ENCODE measurements around a stretch of chr2.

DNA sequence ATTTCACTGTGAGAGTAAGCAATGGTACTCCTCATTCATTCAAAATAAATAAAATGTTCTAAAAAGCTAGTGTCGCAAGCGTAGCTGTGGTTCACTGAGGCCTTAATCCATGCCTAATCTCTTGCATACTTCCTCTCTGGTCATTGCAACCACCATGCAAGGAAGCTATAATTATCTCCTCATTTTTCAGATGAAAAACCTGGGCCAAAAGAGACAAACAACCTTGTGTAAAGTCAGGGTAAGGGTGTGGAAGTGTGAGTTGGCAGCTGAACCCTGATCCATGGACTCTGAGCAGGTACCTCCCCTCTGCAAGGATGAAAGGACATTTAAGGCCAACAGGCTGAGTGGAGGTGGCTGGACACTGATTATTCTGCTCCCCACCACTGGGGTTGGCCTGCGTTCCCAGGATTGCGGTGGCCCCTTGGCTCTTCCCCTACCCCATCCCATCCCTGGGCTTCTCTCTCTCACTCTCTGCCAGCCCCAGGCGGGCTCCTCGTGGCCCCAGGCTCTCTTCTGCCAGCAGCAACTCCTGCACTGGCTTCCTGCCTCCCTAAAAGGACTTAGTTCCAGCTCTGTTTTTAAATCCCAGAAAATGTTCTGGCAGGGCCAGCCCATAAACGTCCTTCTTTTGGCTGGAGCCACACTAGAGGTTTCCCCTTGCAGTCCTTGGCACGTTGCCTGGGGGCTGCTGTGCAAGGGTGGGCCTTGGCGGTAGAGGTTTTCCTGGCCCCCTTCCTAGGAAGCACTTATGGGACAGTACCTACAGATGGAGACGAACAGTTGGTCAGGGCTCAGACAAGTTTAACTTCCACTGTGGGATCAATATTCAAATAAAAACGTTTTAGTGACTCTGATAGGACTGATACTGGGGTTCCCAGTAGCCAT is 72.1 kb upstream of the AFF3 start:
- PRO-cap: no peak

DNA sequence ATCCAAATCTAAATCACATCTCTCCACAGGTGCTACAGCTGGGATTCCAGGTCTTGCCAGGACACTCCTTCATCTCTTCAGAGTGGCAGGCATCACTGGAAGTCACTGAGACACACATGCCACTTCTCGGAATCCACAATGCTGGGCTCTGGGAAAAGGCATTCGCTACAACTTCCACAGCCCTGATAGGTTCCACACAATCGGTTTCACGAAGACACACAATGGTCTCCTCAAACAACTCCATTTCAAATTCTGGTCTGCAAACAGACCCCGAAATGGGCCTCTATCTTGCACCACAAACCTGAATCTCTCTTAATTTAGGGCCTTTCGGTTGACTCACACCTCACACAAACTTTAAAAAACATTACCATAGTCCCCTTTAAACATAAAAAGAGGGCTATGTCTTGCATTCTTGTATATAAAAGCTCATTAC is 44.4 kb downstream of the LONRF2 start:
- PRO-cap: no peak

DNA sequence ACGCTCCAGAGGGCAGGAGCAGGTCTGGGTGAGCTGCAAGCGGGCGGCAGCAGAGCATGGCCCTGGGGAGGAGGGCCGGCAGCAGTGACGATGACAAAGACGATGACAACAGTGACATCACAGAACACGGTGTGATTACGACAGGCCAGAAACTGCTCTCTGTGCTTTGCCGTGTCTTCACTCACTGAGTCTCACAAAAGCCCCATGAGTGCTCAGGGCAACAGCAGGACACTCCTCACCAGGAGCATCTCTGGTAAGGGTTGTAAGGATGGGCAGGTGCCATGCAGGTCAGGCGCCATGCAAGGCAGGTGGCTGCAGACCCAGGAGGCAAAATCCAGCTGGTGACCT is 23.2 kb downstream of the CHST10 start:
- PRO-cap: unidirectional peak, plus-strand start at position 212 of the sequence

DNA sequence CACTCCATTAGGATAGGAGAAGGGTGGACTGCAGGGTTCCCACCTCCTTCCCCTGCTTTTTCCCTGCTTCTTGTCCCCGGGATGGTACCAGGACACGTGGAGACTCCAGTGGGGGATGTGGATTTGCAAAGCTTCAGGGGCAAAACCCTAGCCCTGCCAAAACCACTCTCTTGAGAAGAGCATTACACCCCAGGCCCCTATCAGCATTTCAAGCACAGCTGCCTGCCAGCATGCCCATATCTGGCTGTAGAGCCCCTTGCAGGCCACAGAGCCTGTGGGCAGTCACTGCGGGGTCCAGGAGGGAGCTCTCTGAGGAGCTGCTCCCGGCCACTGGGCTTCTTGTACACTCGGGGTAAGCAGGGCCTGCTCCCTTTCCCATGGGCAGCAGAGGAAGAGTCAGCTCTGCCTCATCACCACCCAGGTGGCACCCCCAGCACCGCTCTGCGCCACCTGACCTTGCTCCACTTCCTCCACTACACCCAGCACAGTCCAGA is 7.5 kb downstream of the CHST10 start:
- PRO-cap: no peak

- PRO-cap: bidirectional peak, plus-strand start at chr2:100580966, minus-strand start at chr2:100580824; bidirectional peak, plus-strand start at chr2:100581137, minus-strand start at chr2:100581012
These were observed 18.0 kb downstream of the PDCL3 start for GRCh38 chr2:100580467-100581484.

- PRO-cap: no peak
These were observed 5.4 kb upstream of the NPAS2 start for GRCh38 chr2:100814372-100815020.

DNA sequence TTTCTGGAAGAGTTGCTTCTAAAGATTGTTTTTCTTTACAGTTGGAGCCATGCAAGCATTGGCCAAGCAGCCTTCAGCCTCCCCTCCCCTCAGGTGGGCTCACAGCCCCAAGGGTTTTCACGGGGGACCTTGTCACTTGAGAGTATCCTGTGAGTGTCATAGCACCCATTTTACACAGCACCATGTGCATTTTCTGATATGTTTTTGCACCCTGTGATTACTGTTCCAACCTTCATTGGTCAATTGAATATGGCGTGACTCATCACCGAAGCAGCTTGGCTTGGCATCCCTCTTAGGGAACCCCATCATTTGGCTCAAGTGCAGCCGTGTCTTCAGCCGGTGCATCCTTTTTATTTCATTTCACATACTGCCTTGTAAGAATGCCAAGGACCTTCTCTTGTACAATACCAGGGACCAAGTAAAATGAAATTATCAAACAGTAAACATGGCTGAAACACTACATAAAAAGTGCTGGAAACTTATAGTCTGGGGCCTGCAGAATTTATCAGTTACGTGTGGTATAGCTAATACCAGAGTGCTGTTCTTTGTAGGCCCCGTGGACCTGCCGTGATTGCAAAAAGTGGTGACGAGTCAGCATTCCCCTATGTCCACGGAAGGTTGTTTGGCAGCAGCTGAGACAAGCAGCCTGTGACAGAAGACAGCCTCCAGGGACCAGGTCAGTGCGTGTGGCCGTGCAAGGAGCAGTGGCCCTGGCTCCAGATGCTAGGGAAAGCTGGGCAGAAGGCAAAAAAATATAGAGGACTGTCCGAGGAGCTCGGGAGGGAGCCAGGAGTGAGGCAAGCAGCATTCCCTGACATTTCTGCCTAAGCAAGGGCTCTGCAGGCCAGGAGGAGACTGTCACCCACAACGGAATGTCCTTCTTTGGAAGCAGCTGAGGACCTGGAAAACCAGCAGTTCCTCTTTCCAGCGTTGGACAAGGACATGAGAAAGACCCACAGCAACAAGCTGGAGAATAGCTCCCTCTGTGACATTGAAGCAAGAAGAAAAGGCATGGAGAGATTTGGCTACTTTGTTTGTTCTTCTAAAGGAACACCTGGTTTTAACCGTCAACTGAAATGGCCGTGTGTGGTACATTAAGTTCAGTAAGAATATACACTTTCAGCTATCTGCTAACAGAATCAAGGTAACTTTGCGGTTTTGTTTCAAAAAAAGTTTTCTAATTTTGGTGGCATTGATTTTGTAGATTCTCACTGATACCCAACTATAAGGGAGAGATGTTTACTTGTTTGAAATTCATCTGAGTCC is 58.0 kb downstream of the NPAS2 start:
- PRO-cap: no peak

- PRO-cap: no peak
These were observed 74.3 kb downstream of the NPAS2 start for GRCh38 chr2:100894240-100894603.

GRCh38 chr2:100904492-100905029 is 84.6 kb downstream of the NPAS2 start:
- PRO-cap: no peak

DNA sequence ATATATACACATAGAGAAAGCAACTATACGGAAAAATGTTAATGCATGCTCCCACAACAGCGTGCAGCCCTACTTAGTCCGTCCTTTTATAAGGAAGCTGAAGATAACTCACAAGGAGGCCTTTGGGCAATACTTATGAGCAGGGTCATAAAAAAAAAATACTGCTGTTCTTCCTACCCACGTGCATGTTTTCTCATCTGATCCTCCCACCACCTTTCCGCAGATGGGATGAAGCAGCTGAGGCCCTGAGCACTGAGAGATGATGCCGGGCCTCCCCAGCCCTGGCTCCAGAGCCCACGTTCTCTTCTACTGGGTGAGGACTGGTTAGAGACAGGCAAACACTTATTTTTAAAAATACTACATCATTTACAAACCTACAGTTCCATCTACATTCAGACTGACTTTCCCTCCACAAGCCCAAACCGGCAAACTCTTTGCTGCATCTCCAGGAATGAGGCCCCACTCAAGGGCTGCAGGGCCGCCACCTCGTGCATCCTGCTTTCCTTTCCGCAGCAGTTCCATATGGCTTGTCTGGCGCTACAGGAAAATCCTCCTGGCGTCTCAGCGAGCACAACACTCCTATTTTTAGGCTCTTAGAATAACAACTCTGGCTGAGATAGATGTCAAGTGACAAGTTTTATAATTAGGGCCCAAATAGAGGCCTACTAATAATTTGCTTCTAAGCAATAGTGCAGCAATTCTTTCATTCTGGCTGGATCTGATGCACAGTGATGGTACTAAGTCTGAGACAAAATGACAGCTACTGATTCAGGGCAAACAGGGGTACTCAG is 41.5 kb downstream of the TBC1D8 start:
- PRO-cap: no peak

DNA sequence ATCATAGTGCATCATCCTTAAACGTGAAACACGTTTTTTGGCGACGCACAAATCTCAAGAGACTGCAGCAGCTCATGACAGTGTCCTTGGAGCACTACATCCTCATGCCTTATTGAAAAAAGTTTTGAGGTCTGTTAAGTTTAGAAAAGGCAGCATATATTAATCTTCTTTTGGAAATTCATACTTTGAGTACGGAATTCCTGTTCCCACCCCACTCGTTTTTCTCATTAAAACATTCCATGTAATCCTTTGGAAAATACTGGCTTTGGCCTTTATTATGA is 15.7 kb downstream of the CNOT11 start:
- PRO-cap: no peak

DNA sequence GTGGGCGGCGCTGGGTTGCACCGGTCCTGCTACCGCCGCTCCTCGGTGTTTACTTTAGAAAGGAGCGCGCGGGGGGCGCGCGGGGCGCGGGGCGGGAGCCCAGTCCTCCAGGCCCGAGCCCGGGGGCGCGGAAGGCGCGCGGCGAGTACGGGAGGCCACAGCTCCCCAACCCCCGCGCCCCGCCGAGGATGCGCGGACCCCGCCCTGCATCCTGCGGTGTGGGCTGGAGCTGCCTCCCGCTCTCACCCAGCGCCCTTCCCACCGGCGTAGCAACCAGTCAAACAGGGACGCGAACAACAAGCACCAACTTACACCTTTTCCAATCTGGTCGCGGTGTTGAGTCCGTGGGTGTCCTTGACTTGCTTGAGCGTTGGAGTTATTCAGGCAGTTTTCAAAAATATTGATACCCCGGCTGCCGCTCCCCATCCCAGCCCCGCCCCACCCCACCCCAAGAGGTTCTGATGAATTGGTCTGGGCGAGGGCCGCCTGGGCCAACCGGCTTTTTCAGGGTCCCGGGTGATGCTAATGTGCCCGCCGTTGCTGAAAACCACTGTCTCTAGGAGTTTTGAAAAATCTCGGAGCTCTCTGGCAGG is 492 bp downstream of the RFX8 start:
- PRO-cap: no peak

- PRO-cap: no peak
These were observed 67.2 kb upstream of the MAP4K4 start for GRCh38 chr2:101630083-101630853.

- PRO-cap: no peak
These were observed 41.7 kb upstream of the MAP4K4 start for GRCh38 chr2:101655859-101656058.

- PRO-cap: bidirectional peak, plus-strand start at chr2:101698611, minus-strand start at chr2:101698393; unidirectional peak, minus-strand start at chr2:101698681
These were observed 894 bp downstream of the MAP4K4 start for GRCh38 chr2:101698374-101698828.

GRCh38 chr2:101710482-101711026 is 13.0 kb downstream of the MAP4K4 start:
- PRO-cap: bidirectional peak, plus-strand start at chr2:101710910, minus-strand start at chr2:101710817

- PRO-cap: bidirectional peak, plus-strand start at chr2:101719154, minus-strand start at chr2:101719125
These were observed 21.4 kb downstream of the MAP4K4 start for GRCh38 chr2:101718856-101719297.

DNA sequence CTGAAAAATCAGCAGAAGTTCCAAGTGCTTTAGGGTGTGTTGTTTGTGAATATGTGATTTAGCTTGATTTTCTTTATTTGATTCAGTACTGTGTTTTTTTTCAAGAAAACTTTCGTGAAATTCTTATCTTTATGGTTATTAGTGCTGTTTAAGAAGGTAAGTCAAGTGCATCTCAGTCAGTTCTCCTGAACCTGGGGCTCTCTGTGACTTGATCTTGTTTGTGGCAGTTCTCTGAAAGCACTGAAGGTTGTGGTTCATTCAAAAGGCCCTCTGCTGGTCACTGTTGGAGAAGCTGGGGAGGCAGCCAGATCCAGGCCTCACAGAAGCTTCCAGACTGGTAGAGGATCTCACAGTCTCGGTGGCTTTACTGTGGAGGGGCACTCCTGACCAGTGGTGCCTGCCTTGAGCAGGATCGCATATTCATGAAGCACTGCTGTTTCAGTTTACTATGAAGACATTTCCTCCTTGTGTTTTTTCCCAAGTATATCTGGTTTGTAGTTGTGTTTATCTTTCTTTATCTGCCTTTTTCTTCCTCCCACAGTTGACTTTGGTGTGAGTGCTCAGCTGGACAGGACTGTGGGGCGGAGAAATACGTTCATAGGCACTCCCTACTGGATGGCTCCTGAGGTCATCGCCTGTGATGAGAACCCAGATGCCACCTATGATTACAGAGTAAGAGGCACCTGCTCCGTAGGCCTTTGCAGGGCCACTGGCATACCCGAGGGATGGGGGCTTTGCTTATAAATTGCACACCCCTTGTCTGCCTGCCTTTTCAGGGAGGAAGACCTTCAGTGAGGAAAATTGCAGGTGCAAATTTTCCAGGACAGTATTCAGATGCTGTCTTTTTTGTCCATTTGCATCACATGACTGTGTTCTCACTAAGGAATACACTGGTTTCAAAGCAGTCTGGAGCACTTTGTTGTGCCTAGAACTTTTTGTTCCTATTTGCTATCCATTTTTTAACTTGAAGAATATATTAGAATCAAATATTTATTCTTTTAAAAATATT is 134.0 kb downstream of the MAP4K4 start:
- PRO-cap: bidirectional peak, plus-strand start at position 352 of the sequence, minus-strand start at position 249 of the sequence

- PRO-cap: no peak
These were observed 136.0 kb upstream of the IL1R2 start for GRCh38 chr2:101855631-101856337.

- PRO-cap: unidirectional peak, plus-strand start at chr2:101962066
These were observed 29.7 kb upstream of the IL1R2 start for GRCh38 chr2:101961727-101962715.